GM12878 (cell line): ENCODE data around the gene IGFBP5.

DNA sequence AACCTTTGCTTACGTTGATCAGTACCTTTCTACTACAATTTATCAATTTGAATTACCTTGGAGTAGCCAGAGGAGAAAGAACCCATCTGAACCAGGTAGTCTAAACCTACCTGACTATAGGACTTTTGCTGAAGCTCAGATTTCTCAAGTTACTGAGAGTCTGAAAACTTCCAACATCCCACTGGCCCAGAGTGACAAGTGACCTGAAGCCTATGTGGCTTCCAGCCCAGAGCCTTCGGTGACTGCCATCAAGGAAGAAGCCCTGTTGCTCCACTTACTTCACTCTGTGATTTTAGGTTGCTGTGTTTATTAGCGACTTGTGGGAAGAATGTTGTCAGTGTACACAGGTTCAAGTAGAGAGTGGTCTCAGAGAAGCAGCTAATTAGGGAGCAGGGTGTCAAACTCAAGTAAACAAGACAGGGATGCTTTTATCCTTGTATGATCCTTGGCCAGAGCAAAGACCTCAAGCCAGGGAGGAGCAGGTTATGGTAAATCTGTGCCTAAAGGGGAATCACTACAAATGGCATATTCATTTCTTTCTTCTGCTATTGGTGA is 109.6 kb downstream of the MREG start:
- RAMPAGE, long total RNA, result no peak
- RRBS, 2 experiments, result no CpG with 5 or more reads among the region's 3 CpGs
CAGE:
- cytosol, long polyA minus RNA, result no peak
- cytosol, long polyA plus RNA, result no peak
- long polyA plus RNA, result no peak
- nucleolus, long total RNA, result no peak
- nucleus, long polyA plus RNA, result no peak
- nucleus, long total RNA, result no peak

- RAMPAGE, long total RNA, result no peak
- RRBS, 2 experiments, result 2 to 4% methylated on average over 2 of the region's 12 CpGs
CAGE:
- cytosol, long polyA minus RNA, result no peak
- cytosol, long polyA plus RNA, result no peak
- long polyA plus RNA, result no peak
- nucleolus, long total RNA, result no peak
- nucleus, long polyA plus RNA, result no peak
- nucleus, long total RNA, result no peak
Observed at GRCh38 chr2:216006121-216006756, 7.1 kb downstream of the MREG start.

DNA sequence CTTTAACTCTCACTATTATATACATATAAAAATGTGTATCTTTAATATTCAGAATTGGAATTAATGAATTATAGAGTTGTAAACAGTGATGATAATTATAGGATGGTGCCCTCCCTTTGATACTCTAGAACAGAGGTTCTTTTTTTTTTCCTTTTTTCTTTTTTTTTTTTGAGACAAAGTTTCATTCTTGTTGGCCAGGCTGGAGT is 15.8 kb downstream of the XRCC5 start:
- RAMPAGE, long total RNA, result no peak
CAGE:
- cytosol, long polyA minus RNA, result no peak
- cytosol, long polyA plus RNA, result no peak
- long polyA plus RNA, result no peak
- nucleolus, long total RNA, result no peak
- nucleus, long polyA plus RNA, result no peak
- nucleus, long total RNA, result no peak

DNA sequence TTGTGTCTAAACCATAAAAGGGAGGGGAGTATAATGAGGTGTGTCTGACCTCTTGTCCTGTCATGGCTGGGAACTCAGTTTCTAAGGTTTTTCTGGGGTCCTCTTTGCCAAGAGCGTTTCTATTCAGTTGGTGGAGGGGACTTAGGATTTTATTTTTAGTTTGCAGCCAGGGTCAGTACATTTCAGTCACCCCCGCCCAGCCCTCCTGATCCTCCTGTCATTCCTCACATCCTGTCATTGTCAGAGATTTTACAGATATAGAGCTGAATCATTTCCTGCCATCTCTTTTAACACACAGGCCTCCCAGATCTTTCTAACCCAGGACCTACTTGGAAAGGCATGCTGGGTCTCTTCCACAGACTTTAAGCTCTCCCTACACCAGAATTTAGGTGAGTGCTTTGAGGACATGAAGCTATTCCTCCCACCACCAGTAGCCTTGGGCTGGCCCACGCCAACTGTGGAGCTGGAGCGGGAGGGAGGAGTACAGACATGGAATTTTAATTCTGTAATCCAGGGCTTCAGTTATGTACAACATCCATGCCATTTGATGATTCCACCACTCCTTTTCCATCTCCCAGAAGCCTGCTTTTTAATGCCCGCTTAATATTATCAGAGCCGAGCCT is 108.4 kb downstream of the XRCC5 start:
- RAMPAGE, long total RNA, result no peak
- RRBS, 2 experiments, result no CpG with 5 or more reads among the region's 6 CpGs
CAGE:
- cytosol, long polyA minus RNA, result no peak
- cytosol, long polyA plus RNA, result no peak
- long polyA plus RNA, result no peak
- nucleolus, long total RNA, result no peak
- nucleus, long polyA plus RNA, result no peak
- nucleus, long total RNA, result no peak

GRCh38 chr2:216533466-216534120 is 34.9 kb downstream of the RPL37A start:
- RAMPAGE, long total RNA, result no peak
- RRBS, 2 experiments, result no CpG with 5 or more reads among the region's 8 CpGs
CAGE:
- cytosol, long polyA minus RNA, result no peak
- cytosol, long polyA plus RNA, result no peak
- long polyA plus RNA, result no peak
- nucleolus, long total RNA, result no peak
- nucleus, long polyA plus RNA, result no peak
- nucleus, long total RNA, result no peak

- RAMPAGE, long total RNA, result no peak
- RRBS, 2 experiments, result no CpG with 5 or more reads among the region's 12 CpGs
CAGE:
- cytosol, long polyA minus RNA, result no peak
- cytosol, long polyA plus RNA, result no peak
- long polyA plus RNA, result no peak
- nucleolus, long total RNA, result no peak
- nucleus, long polyA plus RNA, result no peak
- nucleus, long total RNA, result no peak
Observed at GRCh38 chr2:216535290-216536111, 36.9 kb downstream of the RPL37A start.

- RAMPAGE, long total RNA, result no peak
- RRBS, 2 experiments, result no CpG with 5 or more reads among the region's 2 CpGs
CAGE:
- cytosol, long polyA minus RNA, result no peak
- cytosol, long polyA plus RNA, result no peak
- long polyA plus RNA, result no peak
- nucleolus, long total RNA, result no peak
- nucleus, long polyA plus RNA, result no peak
- nucleus, long total RNA, result no peak
Observed at GRCh38 chr2:216571966-216572299, 61.3 kb upstream of the IGFBP2 start.

DNA sequence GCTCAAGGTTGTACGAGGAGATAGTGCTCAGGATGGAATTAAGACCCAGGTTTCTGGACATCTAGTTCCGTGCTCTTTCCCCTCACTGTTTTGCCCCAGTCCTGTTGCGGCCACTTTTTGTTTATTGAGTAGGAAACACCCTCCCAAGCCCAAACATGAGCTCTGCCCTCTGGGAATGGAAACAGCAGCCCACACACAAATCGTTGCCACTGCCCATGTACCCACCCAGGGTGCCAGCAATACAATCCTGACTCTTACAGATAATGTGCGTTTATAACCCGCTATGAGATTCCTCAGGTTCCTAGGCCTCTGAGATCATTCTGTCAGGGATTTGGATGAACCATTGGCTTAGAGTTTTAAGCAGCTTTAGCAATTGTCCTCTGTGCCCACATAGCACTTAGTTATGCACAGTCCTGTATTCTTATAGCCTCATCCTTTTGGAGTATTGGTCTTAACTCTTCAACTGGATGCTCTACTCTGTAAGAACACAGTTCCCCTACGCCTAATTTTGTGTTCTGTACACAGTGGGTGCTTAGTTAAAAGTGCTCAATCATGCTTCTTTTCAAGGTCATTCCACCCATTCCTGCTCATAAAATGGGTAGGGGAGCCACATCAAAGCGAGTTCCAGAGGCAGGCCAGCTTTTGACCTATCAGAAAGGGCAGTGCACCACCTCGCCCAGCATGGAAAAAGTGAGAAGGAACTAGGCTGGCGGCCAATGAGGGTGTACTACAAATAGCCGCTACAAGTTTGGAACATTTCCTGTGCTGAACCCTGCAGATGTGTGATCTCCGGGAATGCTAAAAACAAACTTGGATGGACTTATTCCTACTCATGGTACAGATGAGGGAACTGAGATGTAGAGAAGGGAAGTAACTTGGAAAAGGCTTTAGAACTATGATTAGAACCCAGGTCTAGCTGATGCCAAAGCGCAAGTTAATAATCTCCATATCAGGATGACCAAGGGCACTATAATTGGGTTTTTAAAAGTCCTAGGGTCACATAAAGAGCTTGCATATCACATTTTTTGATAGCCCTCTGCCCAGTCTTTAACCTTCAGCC is 60.2 kb upstream of the IGFBP2 start:
- RAMPAGE, long total RNA, result no peak
- RRBS, 2 experiments, result no CpG with 5 or more reads among the region's 13 CpGs
CAGE:
- cytosol, long polyA minus RNA, result no peak
- cytosol, long polyA plus RNA, result no peak
- long polyA plus RNA, result no peak
- nucleolus, long total RNA, result no peak
- nucleus, long polyA plus RNA, result no peak
- nucleus, long total RNA, result no peak

DNA sequence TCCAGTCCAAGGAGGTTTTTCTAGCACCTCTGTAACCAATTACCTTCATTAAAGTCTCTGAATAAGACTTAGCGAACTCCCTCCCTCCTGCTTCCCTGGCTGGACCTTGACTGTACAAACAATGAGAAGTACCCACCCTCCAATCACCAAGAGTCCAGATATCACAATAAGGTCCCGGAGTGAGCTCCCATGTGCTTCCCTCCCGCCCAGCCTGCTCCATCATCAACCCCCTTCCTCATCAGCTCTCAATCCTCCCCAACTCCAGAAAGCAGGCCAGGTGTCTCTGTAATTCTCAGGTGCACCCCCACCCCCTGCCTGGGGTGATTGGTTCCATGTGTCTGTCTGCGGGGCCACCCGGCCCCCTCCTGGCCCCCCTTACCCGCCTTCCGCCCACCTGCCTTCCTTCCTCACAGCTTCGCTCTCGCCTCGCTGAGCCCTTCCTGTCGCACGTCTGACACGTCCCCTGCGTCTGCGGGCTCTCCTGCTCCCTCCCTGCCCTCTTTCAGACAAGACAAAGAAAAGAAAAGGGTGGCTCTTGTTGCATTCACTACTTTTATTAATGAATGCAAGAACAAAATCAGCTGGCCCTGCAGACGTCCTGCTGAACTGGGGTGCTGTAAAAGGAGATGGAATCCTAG is 26.6 kb upstream of the IGFBP2 start:
- RAMPAGE, long total RNA, result no peak
- RRBS, 2 experiments, result no CpG with 5 or more reads among the region's 16 CpGs
CAGE:
- cytosol, long polyA minus RNA, result no peak
- cytosol, long polyA plus RNA, result no peak
- long polyA plus RNA, result no peak
- nucleolus, long total RNA, result no peak
- nucleus, long polyA plus RNA, result no peak
- nucleus, long total RNA, result no peak

- RAMPAGE, long total RNA, result no peak
- RRBS, 2 experiments, result no CpG with 5 or more reads among the region's 10 CpGs
CAGE:
- cytosol, long polyA minus RNA, result no peak
- cytosol, long polyA plus RNA, result no peak
- long polyA plus RNA, result no peak
- nucleolus, long total RNA, result no peak
- nucleus, long polyA plus RNA, result no peak
- nucleus, long total RNA, result no peak
Observed at GRCh38 chr2:216664834-216665776, 30.2 kb downstream of the IGFBP5 start.

DNA sequence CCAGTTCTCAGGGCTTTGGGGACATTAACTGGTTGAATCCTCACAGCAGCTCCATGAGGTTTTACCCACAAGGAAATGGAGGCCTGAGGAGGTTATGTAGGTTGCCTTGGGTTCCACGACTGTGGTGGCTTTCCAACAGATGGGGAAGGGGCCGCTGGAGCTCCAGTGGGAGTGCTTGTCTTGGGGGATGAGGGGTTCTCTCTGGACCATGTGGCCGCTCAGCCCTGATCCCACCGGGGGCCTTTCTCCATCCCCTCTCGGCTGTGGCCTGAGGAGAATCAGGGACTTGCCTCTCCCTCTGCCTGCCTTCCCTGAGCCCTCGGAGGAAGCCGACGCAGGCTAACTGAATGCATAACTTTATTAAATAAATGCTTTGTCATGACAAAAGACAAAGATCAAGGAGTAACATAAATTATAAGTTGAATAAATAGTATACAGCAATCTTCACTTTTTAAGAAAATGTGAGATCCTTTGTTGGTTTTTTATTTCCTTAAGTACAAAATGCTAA is 23.5 kb downstream of the IGFBP5 start:
- RAMPAGE, long total RNA, result no peak
- RRBS, 2 experiments, result no CpG with 5 or more reads among the region's 8 CpGs
CAGE:
- cytosol, long polyA minus RNA, result no peak
- cytosol, long polyA plus RNA, result no peak
- long polyA plus RNA, result no peak
- nucleolus, long total RNA, result no peak
- nucleus, long polyA plus RNA, result no peak
- nucleus, long total RNA, result no peak

GRCh38 chr2:216695173-216696019 is at the start of gene IGFBP5:
Gene IGFBP5, minus strand, starts transcription at chr2:216695549.
- RAMPAGE, long total RNA, result no peak
- RRBS, 2 experiments, result no CpG with 5 or more reads among the region's 28 CpGs
CAGE:
- cytosol, long polyA minus RNA, result no peak
- cytosol, long polyA plus RNA, result no peak
- long polyA plus RNA, result no peak
- nucleolus, long total RNA, result no peak
- nucleus, long polyA plus RNA, result no peak
- nucleus, long total RNA, result no peak

DNA sequence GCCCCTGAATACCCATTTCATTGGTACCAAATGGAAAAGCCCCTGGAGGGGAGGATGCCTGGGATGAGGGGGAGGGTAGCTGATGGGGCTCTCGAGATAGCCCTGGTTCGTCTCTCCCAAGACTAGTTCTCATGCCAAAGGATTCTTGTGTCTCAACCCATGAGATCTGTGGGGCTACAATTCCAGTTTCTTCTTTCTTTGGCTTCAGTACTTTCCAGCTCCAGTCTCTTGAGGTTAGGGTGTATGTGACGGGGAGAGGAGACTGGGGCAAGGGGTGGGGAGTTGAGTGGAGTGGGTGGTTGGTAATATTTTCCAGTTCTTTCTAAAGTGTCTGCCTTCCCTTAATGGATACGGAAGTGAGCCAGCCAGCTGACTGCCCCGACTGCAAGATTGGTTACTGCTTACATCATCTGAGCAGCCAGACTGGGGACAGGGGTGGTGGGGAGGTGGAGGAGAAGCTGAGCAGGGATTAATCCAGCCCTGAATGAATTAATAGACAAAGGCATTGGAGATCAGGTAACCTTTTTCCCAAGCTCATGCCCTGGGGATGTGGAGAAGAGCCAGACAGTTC is 67.8 kb downstream of the TNP1 start:
- RAMPAGE, long total RNA, result no peak
- RRBS, 2 experiments, result no CpG with 5 or more reads among the region's 5 CpGs
CAGE:
- cytosol, long polyA minus RNA, result no peak
- cytosol, long polyA plus RNA, result no peak
- long polyA plus RNA, result no peak
- nucleolus, long total RNA, result no peak
- nucleus, long polyA plus RNA, result no peak
- nucleus, long total RNA, result no peak

DNA sequence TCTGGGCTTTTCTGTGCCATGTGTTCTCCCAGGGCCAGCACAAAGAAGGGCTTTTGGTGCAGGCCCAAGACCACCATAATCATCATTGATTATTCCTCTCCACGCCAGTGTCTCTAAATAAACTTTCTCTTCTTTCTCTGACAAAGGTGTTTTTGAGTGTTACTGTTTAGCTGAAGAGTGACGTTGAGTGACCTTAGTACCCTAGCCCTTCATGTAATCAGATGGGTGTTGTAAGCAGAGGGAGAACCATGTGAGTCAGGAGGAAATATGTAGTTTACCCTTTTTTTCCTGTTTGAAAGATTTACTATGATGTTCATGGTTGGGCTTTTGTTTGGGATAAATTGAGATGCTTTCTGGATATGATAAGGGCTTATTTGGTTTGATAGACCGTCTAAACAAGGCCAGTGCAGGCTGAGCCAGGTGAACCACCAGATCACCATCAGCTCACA is 11.7 kb upstream of the TNP1 start:
- RAMPAGE, long total RNA, result no peak
- RRBS, 2 experiments, result no CpG with 5 or more reads among the region's 3 CpGs
CAGE:
- cytosol, long polyA minus RNA, result no peak
- cytosol, long polyA plus RNA, result no peak
- long polyA plus RNA, result no peak
- nucleolus, long total RNA, result no peak
- nucleus, long polyA plus RNA, result no peak
- nucleus, long total RNA, result no peak

DNA sequence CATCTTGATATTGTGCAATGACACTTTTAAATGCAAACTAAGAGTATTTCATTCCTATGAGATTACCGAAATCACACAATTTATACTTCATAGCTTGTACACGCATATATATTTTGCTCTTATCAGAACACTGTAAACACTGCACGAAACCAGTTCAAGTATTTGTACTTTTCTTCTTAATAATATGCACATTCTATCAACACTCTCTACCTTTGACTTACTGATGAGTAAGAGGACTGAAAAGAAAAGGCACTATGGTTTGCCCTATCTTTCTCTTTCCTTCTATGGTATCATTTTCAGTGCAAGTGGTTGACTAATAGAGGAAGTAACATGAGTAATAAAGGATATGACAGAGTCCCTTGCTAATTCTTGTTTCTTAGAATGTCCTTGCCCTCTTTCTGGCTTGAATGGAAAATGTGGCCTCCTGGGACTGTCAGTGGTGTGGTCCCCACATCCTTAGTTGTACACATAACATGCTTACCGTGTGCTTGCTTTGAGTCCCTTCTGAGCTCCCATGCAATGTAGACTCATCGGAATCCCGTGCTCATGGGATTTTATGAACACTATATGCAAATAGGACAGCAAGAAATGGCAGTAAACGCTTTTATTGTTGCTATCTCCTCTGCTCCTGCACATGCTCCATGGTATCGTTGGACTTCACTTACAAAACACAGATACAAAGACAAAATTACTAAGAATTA is 363.5 kb upstream of the TNP1 start:
- RAMPAGE, long total RNA, result no peak
- RRBS, 2 experiments, result no CpG with 5 or more reads among the region's 8 CpGs
CAGE:
- cytosol, long polyA minus RNA, result no peak
- cytosol, long polyA plus RNA, result no peak
- long polyA plus RNA, result no peak
- nucleolus, long total RNA, result no peak
- nucleus, long polyA plus RNA, result no peak
- nucleus, long total RNA, result no peak

GRCh38 chr2:217247372-217248007 is 387.6 kb upstream of the TNP1 start:
- RAMPAGE, long total RNA, result no peak
- RRBS, 2 experiments, result no CpG with 5 or more reads among the region's 9 CpGs
CAGE:
- cytosol, long polyA minus RNA, result no peak
- cytosol, long polyA plus RNA, result no peak
- long polyA plus RNA, result no peak
- nucleolus, long total RNA, result no peak
- nucleus, long polyA plus RNA, result no peak
- nucleus, long total RNA, result no peak

- RAMPAGE, long total RNA, result no peak
- RRBS, 2 experiments, result no CpG with 5 or more reads among the region's 1 CpG
CAGE:
- cytosol, long polyA minus RNA, result no peak
- cytosol, long polyA plus RNA, result no peak
- long polyA plus RNA, result no peak
- nucleolus, long total RNA, result no peak
- nucleus, long polyA plus RNA, result no peak
- nucleus, long total RNA, result no peak
Observed at GRCh38 chr2:217249558-217249818, 389.6 kb upstream of the TNP1 start.

DNA sequence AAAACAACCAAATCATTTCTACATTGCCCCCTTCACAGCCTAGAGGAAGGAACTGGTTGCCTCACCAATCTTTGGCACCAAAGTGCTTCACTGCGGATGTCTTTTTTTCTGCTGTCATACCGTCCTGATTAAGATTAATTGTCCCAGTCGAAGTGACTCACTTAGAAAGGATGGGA is 500.9 kb upstream of the TNP1 start:
- RAMPAGE, long total RNA, result no peak
- RRBS, 2 experiments, result no CpG with 5 or more reads among the region's 3 CpGs
CAGE:
- cytosol, long polyA minus RNA, result no peak
- cytosol, long polyA plus RNA, result no peak
- long polyA plus RNA, result no peak
- nucleolus, long total RNA, result no peak
- nucleus, long polyA plus RNA, result no peak
- nucleus, long total RNA, result no peak

- RAMPAGE, long total RNA, result no peak
CAGE:
- cytosol, long polyA minus RNA, result no peak
- cytosol, long polyA plus RNA, result no peak
- long polyA plus RNA, result no peak
- nucleolus, long total RNA, result no peak
- nucleus, long polyA plus RNA, result no peak
- nucleus, long total RNA, result no peak
Observed at GRCh38 chr2:217412395-217412597, 552.4 kb upstream of the TNP1 start.

DNA sequence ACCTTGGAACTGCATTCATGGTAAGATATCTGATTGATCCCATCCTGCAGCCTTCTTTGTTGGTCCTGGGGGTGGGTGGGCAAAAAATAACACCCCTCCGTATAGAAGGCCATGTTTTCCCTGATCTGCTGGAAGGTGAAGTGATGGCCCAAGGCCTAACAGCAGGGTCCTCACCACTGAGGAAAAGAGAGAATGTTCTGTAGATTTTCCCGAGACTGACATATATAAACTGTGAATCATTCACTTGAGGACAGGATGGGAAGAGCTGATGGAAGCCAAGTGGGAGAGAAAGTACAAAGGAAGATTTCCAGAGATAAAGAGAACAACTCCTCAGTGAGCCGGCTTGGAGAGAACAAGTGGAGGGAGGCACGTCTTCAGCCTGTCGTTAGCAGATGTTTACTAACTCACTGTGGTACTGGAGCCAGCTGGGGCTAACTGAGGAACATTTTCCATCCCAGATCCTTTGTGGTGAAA is 552.8 kb upstream of the TNP1 start:
- RAMPAGE, long total RNA, result no peak
- RRBS, 2 experiments, result no CpG with 5 or more reads among the region's 5 CpGs
CAGE:
- cytosol, long polyA minus RNA, result no peak
- cytosol, long polyA plus RNA, result no peak
- long polyA plus RNA, result no peak
- nucleolus, long total RNA, result no peak
- nucleus, long polyA plus RNA, result no peak
- nucleus, long total RNA, result no peak